Epithelial cell of proximal tubule (primary cell): ENCODE data around the genes EP400, LRCOL1, P2RX2, PGAM5 and ZNF84.

DNA sequence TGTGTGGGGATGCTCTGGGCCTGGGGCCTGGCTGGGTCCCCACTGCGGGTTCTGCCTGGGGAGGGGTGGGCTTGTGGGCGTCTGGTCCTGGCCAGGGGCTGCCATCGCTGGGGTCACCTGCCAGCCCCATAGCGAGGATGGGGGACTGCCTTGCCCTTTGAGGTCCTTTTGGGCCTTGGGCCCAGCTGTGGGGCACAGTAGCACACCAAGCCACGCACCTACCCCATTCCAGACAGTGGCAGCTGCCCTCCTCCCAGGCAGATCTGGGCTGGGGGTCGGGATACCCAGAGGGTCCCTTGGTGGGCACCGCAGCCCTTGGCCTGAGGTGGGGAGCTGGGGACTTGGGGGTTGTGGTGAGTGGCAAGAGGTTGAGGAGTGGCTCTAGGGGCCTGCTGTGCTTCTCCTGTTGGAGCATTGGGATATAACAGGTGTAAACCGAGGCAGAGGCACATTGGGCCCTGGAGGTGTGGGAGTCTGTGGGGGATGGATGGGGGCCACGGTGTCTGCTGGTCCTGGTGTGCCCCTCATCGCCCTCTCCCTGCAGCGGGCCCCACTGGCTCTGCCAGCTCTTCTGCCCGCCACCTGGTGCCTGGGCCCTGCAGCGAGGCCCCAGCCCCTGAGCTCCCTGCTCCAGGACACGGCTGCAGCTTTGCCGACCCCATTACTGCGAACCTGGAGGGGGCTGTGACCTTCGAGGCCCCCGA lies 11.0 kb upstream of the PUS1 start:
- RAMPAGE, long total RNA = no peak
- RRBS = no CpG with 5 or more reads among the region's 18 CpGs

DNA sequence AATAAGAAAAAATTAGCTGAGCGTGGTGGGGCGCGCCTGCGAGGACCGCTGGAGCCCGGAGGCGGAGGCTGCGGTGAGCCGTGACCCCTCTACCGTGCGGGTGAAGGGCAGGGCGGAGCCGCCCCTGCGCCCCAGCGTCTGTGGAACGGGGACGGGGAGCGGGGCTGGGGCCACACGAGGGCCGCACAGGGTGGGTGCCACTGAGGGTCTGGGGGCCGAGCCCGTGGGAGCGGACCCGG lies 434 bp upstream of the PUS1 start:
- RAMPAGE, long total RNA = no peak
- RRBS = 2% methylated on average over 1 of the region's 24 CpGs

GRCh38 chr12:131949440-131950212 lies at the start of gene EP400:
Gene EP400 (plus strand): TSS chr12:131949942.
- RAMPAGE, long total RNA = no peak
- RRBS = 1% methylated on average over 81 of the region's 103 CpGs

DNA sequence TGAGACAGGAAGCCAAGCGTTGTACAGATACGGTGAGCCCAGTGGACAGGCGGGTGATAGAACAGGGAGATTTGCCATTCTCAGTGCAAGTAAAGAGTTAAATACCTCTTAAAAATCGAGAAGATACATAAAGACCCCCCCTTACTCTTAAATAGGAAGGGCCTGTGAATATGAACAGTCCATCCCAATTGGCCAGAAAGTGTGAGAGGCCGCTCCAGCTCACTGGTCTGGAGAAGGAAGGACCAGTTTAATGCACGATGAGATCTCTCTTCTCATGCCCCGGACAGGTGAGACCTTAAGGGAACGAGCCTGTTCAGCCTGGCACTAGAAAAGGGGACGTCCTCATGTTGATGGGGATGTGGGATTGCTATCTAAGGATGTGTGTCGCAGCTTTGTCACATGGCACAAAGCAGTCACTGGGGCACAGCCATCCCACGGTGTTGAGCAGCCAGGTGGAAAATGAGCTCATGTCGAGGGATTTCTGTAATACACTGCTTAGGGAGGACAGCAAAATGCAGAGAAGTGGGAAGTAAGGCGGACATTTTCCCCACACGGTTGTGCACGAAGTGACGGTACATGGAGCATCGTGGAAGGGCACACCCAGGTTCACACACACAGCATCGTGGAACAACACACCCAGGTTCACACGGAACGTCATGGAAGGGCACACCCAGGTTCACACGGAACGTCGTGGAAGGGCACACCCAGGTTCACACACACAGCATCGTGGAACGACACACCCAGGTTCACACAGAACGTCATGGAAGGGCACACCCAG lies 85.4 kb downstream of the EP400 start:
- RAMPAGE, long total RNA = no peak
- RRBS = no CpG with 5 or more reads among the region's 26 CpGs

GRCh38 chr12:132144784-132144964 lies 417 bp downstream of the NOC4L start:
- RAMPAGE, long total RNA = no peak
- RRBS = no CpG with 5 or more reads among the region's 10 CpGs

GRCh38 chr12:132163178-132163647 lies 19.0 kb downstream of the NOC4L start:
- RAMPAGE, long total RNA = no peak
- RRBS = no CpG with 5 or more reads among the region's 16 CpGs

DNA sequence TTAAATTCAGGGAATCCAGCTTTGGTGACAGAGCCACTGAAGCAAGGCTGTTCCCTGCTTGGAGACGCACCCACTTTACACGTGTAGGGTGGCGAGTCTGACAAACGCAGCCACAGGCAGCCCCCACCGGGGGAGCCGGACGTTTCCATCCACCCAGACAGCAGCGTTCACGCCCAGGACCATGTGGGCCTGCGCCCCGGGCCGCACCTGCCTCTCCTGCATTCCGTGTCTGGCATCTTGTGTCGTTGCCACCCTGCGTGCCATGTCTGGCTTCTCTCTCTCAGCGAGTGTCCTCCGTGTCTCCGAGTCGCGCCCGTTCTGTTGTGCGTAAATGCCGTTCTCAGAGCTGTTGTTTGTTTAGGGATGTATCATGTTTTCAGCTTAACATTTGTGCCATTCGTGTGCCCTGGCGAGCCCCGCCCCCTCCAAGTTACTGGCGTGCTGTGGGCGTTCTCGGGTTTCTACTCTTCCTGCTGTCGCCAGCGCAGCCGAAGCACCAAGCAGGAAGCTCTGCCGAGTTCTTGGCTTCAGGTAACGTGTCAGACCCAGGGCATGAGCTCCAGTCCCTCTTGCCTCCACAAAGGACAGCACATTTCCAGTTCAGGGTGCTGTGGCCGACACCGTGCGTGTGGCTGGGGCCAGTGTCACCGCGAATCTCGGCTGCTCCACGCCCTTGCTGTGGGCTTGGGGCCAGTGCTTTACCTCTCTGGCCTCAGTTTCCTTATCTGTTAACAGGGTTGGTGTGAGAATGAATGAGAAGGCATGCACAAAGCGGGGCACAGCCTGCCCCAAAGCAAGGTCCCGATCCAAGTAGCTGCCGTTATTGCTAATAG lies 34.7 kb downstream of the NOC4L start:
- RAMPAGE, long total RNA = no peak
- RRBS = 2% methylated on average over 6 of the region's 44 CpGs

DNA sequence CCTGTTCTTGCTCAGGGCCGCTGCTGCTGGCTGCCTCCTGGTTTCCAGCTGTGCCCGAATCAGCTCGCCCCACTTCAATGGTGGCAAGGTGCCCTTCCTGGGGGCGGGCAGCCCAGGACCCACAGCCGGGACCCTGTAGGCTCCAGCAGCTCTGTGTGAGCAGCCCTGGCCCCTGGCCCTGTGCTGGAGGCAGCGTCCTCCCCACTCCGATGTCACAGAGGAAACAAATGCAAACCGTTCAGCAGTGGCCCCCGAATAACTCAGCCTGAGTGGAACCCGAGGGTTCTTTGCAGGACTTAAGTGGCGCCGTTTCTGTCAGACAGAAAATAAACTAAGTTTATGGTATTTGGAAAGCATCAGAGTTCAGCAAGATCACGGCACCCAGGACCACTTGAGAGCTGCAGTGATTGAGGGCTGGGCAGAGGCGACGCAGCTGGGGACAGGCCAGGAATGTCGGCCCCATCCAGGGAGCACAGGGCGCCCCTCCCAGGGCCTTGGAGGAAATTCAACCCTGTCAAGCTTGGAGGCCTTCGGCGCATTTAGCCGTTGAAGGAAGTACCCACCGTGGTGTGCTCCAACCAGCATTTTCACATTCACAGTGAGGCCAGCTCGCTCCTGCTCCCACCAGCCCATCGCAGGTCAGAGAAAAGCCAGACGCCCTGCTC lies 55.9 kb downstream of the GALNT9 start:
- RAMPAGE, long total RNA = no peak
- RRBS = no CpG with 5 or more reads among the region's 24 CpGs

- RAMPAGE, long total RNA = no peak
- RRBS = no CpG with 5 or more reads among the region's 11 CpGs
These were observed 14.4 kb upstream of the GALNT9 start for GRCh38 chr12:132343801-132344154.

- RAMPAGE, long total RNA = no peak
- RRBS = no CpG with 5 or more reads among the region's 8 CpGs
These were observed 42.0 kb downstream of the FBRSL1 start for GRCh38 chr12:132531802-132532480.

DNA sequence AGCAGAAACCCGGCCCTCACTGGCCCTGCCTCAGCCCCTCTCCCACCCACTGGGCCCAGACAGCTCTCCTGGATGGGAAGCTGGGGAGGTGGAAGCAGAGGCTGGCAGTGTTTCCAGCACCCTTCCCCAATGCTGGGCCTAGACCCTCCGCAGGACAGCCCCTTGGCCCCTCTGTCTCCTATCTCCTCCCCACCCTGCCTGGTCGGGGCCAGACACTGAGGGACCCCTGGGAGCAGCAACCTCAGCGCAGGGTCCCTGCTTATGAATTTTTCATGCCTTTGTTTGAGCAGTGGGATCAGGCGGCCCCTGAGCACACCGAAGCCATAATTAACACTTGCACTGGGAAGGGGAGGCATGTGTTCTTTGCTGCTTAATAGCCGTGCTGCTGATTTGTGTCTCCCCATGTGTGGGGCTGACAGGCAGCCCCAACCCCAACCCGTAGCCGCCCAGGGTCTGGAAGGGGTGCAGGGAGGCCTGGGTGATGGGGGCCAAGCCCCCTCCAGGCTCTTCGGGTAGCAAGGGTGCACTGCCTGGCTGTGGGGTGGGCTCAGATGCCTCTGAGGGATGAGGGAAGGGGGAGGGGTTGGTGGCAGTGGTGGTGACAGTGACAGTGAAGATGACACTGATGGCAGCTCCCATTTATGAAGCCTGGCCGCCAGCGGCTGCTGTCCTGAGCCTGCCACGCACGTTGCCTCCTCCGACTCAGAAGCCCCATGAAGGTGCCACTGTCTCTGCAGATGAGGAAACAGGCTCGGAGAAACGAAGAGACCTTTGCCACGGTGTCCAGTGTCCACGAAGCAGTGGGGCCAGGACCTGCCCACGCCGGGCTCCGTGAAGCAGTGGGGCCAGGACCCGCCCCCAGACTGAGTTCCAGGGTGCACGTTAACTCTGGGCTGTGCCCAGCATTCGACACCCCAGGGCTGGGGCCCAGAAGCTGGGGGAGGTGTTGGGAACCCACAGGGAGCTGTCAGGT lies 52.9 kb downstream of the FBRSL1 start:
- RAMPAGE, long total RNA = no peak
- RRBS = no CpG with 5 or more reads among the region's 25 CpGs

DNA sequence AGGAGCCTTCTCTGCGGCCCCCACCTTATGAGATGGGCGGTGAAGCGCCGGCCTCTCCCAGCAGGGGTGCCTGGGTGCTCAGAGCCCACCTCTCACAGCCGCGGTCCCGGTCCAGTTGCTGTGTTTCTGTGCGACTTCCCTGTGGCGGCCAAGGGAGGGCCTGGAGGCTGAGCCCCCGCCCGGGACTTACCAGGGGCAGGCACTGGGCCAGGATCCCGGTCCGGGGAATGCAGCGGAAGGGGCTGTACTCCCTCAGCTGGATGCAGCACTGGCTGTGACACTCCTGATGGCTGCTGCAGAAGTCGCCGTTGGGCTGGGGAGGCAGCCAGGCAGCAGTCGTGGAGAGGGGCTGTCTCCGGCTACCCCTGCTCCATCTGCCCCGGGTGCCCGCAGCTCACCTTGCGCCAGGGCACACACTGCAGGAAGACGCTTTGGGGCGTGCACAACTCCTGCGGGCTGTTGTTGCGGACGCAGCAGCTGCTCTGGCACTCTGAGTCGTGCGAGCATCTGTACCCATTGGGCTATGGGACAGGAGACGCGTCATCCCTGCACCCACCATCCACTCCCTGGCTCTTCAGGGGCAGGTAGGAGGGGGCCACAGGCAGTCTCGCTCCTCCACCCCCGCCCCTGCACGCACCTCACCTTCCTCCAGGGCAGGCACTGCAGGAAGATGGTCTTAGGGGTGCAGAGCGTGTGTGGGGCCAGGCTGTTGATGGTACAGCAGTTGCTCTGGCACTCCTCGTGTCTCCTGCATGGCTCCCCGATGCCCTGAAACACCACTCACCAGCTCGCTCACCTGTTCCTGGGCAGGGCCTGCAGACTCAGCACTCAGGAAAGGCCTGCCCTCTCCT lies 6.1 kb downstream of the LRCOL1 start:
- RAMPAGE, long total RNA = no peak
- RRBS = 4% methylated on average over 10 of the region's 37 CpGs

GRCh38 chr12:132610228-132611018 lies at the start of gene LRCOL1:
Gene LRCOL1 (minus strand): TSS chr12:132610582.
- RAMPAGE, long total RNA = no peak
- RRBS = no CpG with 5 or more reads among the region's 37 CpGs

DNA sequence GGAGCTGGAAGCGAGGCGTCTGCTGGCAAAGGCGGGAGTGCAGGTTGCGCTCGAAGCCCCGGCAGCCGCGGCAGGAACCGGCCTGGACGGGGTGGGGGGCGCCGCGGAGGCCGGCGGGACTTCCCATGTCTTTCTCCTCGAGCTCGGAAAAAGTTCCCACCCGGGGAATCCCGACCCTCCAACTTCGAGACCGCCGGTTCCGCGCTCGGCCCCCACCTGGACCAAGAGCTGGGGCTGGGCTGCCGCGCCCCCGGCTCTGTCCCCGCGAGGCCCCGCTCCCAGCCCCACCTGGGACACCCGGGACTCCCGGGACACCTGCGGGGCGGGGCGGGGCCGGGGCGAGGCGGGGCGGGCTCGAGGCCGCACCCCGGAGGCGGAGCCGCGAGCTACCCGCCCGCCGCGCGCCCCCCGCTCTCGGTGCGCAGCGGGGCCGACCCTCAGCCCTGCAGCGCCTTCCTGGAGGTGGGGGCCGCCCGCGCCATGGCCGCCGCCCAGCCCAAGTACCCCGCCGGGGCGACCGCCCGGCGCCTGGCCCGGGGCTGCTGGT lies at the start of gene P2RX2:
Gene P2RX2, plus strand, starts transcription at position 440 of the 547 bp plus-strand sequence.
- RAMPAGE, long total RNA = no peak
- RRBS = 6% methylated on average over 12 of the region's 69 CpGs

GRCh38 chr12:132649513-132650167 lies 31.1 kb downstream of the P2RX2 start:
- RAMPAGE, long total RNA = no peak
- RRBS = no CpG with 5 or more reads among the region's 18 CpGs

DNA sequence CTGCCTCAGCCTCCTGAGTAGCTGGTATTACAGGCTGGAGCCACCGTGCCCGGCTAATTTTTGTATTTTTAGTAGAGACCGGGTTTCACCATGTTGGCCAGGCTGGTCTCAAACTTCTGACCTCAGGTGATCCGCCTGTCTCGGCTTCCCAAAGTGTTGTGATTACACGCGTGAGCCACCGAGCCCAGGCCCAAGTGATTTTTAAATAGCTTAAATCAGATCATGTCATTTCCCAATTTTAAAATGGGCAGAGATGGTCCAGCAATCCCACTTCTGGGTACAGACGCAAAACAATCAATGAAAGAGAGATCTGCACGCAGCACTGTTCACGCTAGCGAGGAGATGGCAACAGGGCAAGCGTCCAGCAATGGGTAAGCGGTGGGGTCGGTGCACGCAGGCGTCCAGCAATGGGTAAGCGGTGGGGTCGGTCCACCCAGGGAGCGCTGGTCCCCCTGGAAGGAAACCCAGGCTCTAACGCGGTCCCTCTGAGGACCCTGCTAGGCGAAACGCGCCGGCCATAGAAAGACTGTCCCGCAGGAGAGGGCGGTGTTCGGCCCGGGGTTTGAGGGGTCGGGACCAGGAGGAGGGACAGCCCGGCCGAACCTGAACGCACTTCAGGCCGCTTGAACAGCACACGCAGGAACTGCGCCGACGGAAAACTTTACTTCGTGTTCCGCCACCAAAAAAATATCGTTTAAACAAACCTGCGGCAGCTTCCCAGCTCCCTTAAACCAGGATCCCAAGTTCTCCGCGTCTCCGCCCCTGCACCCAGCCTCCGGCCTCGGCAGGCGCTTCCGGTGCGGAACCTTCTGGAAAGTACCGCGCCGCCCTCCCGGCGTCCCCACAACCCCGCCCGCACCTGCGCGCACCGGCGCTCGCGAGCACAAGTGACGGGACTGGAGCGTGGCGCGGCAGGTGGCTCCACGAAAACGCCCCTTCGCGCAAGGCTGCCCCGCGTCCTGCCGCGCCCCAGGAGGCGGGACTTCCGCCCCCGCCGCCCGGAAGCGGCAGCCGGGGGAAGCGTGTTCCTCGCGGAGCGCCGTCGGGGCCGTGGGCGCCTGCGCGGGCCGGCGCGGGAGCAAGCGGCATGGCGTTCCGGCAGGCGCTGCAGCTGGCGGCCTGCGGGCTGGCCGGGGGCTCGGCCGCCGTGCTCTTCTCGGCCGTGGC lies at the start of gene PGAM5:
Gene PGAM5, plus strand, starts transcription at position 1,053 of the 1,167 bp plus-strand sequence.
- RAMPAGE, long total RNA = no peak
- RRBS = 2% methylated on average over 33 of the region's 108 CpGs

DNA sequence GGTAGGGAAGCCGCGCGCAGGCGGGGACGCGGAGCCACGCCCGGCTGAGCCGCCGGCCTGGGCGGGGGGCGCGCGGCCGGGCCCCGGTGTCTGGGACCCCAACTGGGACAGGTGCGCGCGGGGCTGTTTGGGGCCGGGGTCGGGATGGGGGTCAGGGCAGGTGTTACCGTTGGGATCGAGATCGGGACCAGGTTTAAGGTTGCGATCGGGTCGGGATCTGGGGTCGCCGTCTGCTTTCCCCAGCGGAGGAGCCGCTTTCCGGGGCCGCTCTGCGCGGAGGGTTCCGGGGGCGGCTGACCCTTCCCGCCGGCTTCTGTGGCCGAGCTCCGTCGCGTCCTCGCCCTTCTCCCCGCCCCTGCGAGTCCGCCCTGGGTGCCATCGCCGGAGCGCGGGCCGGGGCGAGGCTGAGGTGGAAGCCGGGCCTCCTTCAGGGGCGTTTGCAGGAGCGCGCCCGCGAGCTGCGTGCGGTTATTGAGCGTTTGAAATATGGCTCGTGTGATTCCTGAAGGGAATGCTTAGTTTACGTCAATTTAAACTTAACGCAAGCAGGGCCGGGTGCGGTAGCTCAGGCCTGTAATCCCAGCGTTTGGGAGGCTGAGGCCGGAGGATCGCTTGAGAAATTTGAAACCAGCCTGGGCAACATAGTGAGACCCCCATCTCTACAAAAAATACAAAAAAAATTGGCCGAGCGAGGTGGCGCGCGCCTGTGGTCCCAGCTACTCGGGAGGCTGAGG lies 482 bp downstream of the PGAM5 start:
- RAMPAGE, long total RNA = no peak
- RRBS = under 1% methylated on average over 26 of the region's 76 CpGs

DNA sequence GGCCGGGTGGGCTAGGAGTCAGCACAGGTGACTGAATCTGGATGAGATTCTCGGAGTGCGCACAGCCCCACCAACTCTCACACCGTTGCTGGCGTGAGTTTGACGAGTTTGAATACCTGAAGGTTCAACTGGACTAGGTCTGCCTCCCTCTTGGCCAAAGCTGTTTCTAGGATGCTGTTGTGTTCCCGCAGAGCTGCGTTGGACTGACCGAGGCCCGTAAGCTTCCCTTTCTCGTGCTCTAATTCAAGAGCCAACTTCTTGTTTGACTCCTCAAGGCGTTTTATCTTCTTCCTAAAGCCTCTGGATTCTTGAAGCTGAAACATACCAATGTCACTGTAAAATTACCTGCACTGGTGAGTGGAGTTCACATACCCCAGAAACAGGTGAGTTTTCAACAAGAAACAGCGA lies 20.6 kb upstream of the ANKLE2 start:
- RAMPAGE, long total RNA = no peak
- RRBS = no CpG with 5 or more reads among the region's 13 CpGs

DNA sequence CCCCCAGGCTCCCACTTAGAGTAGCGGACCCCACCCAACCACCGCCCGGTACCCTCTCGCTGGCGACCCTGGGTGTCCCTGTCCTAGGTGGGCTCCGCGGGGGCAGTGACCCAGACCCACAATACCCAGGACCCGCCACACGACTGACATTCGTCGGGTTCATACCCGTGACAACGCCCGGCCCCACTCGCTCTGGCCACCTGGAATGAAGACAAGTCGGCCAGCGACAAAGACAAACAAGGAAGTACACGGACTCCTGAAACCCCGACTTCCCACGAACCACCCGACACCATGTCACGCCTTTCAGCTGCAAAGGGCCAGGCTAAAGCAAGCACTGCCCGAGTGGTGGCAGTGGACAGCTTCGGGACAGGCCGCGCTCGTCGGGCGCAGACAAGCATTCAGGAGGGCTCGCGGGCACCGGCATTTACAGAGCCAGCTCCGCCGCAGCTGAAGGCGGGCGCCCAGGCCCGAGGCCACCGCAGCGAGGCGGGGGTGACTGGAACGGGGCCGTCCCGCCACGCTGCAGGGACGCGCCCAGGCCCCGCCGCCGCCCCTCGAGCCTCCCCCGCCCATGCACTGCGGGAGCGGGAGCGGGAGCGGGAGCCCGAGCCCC lies 401 bp downstream of the GOLGA3 start:
- RAMPAGE, long total RNA = no peak
- RRBS = no CpG with 5 or more reads among the region's 56 CpGs

GRCh38 chr12:133037157-133038243 lies at the start of gene ZNF84:
Gene ZNF84 (plus strand): TSS chr12:133037509.
- RAMPAGE, long total RNA = start-site peak on the plus strand at chr12:133037483-133037530, 180 and 37 reads in 2 replicates
- RRBS = under 1% methylated on average over 20 of the region's 108 CpGs